Daoy (cell line): Measurements from ENCODE around the genes SSX5, SSX4 and GATA1.

GRCh38 chrX:44875789-44876605, 3.0 kb downstream of the KDM6A start:
- RAMPAGE, long total RNA: no peak

DNA sequence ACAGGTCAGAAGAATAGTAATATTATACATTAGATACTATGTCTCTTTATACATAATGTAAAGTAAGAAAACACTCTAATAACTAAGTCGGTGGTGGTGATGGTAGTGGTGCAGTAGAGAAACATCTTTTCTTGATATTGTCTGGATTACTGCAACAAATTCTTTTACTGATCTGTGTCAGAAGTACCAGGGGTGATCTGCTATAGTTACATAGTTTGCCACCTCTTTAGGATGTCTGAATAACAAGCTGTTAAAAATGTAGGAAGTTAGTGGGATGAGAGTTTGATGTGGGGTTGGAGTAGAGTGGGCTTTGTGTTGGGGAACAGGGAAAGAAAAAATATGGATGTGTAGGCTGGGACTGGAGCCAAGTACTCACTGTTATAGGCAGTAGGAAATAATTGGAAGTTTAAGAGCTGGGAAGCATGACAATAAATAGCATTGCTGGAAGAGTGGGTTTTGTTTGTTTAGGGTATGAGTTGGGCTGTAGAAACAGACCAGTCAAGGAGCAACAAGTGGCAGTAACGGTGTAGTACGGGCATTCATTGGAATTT, 81.4 kb downstream of the KDM6A start:
- RAMPAGE, long total RNA: no peak

- RAMPAGE, long total RNA: no peak
Observed at GRCh38 chrX:45289706-45290103, 89.0 kb upstream of the DIPK2B start.

GRCh38 chrX:45801511-45801956, 600.9 kb upstream of the DIPK2B start:
- RAMPAGE, long total RNA: no peak

DNA sequence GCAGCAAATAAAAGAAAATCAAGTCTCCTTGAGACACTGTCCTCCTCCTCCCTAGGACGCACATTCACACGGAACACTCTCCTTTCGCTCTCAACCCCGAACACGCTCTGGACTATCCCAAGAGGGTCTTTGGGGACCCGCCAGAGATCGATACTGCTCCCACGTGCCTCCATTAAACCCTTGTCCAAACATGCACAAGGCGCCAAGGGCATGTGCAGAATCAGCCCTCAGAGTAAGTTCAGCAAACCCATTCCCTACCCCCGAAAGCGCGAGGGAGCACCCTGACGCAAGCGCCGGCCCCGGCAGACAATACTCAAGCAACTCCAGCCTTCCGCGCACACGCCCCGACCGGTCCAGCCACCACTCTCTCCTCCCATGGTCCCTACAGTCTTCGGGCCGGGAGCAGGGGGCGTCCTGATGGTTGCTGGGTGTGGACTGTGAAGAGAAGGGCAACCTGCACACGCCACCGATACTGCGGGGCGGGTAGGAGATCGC, 596.5 kb upstream of the KRBOX4 start:
- RAMPAGE, long total RNA: no peak

GRCh38 chrX:45851788-45852346, 595.2 kb upstream of the KRBOX4 start:
- RAMPAGE, long total RNA: no peak

DNA sequence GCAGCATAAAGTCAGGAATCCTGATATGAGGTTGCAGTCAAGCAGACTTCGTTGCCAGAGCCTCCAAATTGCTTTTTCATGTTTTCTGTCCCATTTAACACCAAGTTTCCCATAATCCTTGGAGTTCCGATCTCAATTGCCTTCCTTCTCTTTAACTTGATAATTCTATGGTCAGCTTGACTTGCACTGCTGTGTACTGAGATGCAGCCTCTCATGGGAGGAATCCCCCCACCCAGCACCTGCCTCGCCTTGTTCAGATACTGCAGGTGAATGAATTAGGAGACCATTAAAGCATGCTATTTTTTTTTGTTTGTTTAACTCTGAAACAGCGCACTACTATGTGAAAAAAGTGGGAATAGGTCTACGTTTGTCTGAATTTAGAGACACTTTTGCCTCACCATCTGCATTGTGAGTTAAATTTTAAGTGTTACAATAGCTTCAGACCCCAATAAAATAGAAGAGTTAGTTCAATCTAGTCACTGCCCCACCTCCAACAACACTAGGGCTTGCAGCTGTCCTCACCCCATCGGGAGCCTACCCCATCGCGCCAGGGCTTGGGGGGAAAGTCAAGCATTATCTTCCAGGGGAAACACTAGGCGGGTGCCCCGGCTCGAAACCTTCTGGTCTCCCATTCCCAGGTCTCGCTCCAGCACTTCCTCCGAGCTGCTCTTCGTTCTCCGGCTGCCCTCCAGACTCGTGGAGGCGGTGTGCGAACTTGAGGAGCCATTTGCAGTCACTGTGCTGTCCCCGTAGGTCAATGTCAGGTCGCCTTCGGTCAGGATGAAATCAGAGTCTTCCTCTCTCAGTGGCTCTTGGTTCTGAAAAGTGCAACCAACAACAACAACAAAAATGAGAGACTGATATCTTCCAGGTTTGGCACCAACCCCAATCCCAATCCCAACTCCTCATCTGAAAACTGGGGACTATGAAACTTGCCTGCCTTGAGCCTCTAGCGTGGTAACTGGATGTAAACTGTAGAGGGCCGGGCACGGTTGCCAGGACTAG, 33.1 kb downstream of the CHST7 start:
- RAMPAGE, long total RNA: no peak

DNA sequence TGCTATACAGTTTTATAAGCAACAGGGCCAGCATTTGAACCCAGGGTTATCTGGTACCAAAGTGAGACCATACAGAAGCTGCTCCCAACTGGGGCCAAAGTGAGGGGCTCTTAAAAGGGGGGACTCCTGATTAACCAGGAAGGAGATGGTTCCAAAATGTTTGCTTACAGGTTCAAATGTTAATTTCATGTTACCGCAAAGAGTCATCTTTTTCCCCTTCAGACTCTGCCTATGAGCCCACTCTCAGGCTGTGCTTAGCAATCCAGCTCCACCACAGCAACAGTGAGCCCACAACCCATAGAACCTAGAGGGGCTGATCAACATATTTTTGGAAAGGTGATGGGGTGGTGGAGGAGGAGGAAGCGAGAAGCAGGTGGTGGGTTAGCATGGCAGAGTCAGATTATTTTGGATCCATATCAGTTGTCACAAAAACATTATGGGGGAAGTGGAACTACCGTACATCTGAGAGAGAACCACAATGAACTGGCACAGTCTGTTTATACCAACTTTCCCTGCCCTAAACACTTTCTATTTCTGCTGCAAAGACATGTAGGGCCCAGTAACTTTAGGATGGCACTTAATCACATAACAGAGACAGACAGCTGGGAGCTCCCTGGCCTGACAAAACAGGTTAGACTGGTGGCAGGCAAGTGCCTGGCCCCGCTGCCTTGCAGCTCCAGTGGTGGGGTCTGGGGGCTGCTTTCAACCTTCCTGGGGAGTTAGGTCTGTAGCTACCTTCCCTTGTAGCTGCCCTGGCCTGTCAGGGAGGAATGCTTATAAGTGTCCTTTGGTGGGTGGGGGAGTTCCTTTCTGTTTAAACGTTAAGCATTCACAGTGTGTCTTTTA, 4.3 kb downstream of the SLC9A7 start:
- RAMPAGE, long total RNA: no peak

DNA sequence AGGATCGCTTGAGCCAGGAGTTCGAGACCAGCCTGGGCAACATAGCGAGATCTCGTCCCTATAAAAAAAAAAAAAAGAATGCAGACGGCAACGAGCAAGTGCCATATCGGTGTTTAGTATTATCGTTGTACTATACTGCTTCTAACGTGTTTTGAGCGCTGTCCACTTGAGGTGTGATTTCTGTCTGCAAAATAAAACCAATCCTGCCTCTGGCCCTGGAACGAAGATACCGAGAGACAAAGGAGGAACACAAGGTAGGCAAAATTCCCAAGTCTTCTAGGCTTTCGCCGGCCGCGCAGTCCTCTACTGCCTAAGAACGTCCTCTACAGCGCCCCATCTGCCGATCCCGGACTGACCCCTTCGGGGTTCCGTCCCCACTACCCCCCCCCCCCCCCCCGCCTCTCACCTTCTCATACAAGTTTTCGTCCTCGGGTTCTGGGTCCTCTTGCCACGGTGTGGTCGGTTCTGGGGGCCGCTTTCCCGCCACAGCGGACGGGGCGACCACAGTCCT, 380 bp downstream of the NDUFB11 start:
- RAMPAGE, long total RNA: no peak

- RAMPAGE, long total RNA: no peak
Observed at GRCh38 chrX:47226112-47226976, 6.5 kb upstream of the USP11 start.

DNA sequence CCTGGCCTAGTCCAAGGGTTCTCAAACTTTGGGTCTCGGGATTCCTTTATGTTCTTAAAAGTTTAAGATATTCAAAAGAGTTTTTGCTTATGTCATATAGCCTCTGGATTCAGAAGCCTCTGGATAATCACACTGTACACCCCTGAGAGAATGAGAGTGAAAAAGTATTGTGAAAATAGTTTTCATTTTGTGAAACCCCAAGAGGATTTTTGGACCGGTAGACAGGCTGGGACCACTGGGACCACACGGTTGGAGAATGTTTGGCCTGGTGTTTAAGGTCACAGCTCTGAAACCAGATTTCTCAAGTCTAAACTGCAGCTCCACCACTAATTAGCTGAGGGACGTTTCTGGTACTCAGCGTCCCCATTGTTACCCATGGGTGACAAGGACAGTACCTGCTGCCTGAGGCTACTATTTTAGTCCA, 719 bp upstream of the USP11 start:
- RAMPAGE, long total RNA: no peak

GRCh38 chrX:47566460-47567473, 5.8 kb downstream of the ARAF start:
- RAMPAGE, long total RNA: no peak

DNA sequence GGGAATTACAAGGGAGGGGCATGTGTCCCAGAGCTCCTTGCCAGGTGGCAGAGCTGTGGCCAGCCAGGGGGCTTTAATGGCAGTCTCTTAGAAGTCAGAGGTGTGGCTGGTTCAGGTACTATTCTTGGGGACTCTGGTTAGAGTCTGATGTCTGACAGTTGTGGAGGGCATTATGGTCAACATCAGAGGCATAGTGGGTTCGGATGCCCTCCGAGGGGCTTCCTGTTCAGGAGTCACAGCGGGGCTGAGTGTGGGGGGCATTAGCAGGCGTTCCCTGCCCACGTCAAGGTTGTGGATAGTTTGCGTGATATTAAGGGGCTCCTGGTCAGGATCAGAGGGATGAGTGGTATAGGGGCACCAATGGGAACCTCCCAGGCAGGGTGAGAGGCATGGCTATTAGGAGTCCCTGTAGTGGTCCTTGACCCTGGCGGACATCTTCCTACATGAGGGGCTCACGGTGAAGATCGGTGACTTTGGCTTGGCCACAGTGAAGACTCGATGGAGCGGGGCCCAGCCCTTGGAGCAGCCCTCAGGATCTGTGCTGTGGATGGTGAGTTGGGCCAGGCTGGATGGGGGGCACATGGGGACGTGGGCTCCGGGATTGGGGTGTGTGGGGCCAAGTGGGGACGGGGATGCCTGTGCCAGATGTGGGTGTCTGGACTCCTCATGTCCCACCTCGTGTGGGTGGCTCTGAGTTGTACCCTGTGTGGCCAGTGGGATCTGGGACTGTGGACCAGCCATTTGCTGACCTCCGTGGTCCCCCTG, 8.3 kb downstream of the ARAF start:
- RAMPAGE, long total RNA: no peak

- RAMPAGE, long total RNA: no peak
Observed at GRCh38 chrX:47662102-47662634, 3.2 kb upstream of the UXT start.

DNA sequence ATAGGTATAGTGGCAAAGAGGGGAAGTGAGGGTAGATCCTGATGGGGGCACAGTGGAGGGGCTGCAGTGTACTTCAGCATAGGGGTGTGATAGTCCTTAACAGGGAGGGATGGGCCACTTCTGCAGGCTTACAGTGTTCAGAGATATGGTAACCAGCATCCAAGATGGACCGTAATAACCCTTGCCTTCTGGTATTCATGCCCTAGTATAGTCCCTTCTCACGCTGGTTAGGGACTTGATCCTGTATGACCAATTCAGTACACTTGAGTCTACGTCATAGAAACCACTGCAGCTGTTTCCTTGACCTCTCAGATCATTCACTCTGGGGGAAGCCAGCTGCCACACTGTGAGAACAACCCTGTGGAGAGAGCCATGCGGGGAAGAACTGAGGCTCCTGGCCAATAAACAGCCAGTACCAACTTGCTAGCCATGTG, 87.6 kb upstream of the ZNF81 start:
- RAMPAGE, long total RNA: no peak

DNA sequence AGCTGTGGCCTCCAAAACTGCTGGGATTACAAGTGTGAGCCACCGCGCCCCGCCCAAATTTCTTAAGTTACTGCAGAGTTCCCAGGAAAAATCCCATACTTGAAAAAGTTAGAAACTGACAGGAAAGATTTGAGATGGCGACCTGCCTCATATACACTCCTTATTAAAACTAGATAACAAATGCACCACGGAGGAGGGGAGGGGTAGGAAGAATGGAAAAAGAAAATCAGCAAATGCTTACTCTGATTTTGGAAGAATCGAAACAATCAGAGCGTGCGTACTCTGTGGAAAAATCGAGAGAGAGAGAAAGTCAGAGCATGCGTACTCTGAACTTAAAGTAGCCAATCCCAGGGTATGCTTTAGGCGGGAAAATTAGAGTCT, at the start of gene SSX5:
TSS of gene SSX5 (minus strand) at position 306 of the 381 bp plus-strand sequence.
- RAMPAGE, long total RNA: no peak

DNA sequence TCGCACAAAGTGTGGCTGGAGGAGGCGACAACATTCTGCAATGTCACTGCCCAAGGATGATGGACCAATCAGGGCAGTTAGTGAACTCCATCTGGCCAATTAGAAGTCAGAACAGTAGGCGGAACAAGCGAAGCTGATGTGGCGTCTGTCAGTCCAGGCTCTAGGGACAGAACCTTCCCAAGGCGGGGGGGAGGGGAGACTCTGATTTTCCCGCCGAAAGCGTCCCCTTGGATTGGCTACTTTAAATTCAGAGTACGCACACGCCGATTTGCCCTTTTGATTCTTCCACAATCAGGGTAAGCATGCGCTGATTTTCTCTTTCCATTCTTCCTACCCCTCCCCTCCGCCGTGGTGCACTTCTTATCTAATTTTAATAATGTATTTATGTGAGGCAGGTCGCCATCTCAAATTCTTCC, at the start of gene SSX4:
TSS of gene SSX4 (plus strand) at position 271 of the 416 bp plus-strand sequence.
- RAMPAGE, long total RNA: no peak

DNA sequence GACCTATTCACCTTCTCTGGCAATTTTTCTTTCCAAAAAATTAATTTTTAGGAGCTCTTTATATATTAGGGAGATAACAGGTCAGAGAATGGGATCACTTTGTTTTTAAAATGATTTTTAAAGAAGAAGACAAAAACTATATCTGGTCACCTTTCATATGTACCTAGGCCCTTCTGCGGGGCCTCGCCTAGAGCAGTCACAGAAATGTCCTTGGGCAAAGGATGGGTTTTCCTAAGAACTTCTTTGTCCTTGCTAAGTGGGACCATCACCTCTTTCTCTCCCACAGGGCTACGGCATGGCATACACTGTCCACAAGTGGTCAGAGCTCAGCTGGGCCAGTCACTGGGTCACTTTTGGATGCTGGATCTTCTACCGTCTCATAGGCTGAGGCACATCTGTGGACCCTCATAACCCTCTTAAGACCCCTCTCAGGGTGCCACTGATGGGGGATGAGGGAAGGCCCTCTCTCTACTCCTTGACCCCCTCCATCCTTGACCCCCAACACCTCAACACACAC, 1.5 kb upstream of the EBP start:
- RAMPAGE, long total RNA: no peak

GRCh38 chrX:48785616-48786957, at the start of gene GATA1:
Gene GATA1, plus strand, starts transcription at chrX:48786590.
- RAMPAGE, long total RNA: no peak

- RAMPAGE, long total RNA: no peak
Observed at GRCh38 chrX:48790535-48791128, 4.2 kb downstream of the GATA1 start.